Epithelial cell of alveolus of lung (primary cell): ENCODE measurements around a stretch of chr22.

DNA sequence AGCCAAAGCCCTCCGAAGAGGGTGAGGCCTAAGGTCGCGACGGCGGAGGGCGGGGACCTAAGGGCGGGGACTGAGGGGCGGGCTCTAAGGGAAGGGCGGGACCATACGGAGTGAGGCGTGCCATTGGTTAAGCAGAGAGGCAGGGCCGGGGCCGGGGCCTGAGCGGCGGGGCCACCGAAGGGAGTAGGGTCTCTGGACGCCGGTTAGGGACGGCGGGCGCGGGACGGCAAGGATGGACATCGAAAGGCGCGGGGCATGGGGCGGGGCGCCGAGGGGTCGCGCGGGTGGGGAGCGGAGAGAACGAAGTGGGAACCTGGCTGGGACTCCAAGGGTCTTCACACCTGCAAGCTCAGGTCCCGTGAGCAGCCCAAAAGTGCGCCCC, 293 bp upstream of the DGCR2 start:
- RAMPAGE, long total RNA: no peak
- RRBS: 1% methylated on average over 6 of the region's 36 CpGs

- RAMPAGE, long total RNA: no peak
- RRBS: no CpG with 5 or more reads among the region's 3 CpGs
These were observed 40.2 kb upstream of the SLC25A1 start for GRCh38 chr22:19218728-19219223.

- RAMPAGE, long total RNA: no peak
- RRBS: no CpG with 5 or more reads among the region's 40 CpGs
These were observed 790 bp upstream of the CLTCL1 start for GRCh38 chr22:19292038-19292979.

- RAMPAGE, long total RNA: no peak
- RRBS: no CpG with 5 or more reads among the region's 8 CpGs
These were observed 7.2 kb downstream of the C22orf39 start for GRCh38 chr22:19440175-19440752.

DNA sequence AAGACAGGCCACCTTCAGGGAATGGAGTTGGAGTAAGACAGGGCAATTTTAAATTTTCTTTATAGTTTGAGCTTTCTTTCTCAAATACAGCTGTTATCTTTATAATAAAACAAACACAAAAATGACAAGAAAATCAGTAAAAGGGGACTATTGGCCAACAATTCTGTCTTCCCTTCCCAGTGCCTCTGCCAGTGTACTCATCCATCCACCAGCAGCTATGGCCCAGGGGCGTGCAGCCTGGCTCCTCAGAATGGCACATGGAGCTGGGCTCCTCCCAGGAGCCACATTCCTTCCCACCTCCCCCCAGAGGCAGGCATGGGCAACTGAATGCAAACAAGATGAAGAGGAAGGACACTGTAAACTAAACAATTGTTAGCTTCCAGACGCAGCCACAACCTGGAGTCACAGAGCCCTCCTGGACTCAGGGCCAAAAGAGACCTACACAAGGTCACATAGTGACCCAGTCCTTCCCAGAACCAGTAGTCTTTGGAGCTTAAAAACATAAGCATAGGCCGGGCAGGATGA, 30.5 kb upstream of the CLDN5 start:
- RAMPAGE, long total RNA: no peak
- RRBS: no CpG with 5 or more reads among the region's 3 CpGs

DNA sequence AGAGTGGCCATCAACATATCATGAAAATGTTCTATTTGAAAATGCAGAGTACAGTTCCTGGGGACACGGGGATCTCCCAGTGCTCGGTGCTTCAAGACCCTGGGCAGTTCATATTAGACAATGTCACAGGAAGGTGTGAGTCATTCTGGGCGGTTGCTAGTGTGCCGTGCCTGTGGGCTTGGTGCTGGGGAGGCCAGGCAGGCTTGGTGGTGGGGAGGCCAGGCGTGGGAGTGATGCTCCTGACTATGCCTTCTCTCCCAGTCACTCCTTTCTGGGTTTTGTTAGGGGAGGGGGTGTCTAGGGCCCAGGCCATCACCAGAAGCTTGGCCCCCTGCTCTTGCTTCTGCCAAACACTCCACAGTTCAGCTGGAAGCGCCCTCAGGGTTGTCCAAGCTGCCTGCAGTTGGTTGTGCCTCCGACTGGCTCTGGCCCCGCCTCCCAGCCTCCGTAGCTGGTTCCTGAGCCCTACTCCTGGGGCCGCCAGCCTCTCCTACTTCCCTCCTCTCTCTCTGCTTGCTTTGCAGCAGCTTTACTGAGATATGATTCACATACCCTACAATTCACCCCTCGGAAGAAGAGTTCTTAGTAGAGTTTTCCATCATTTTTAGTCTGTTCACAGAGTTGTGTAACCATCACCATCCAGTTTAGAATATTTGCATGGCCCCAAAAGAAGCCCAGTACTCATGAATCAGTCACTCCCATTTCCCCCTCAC, 52.8 kb upstream of the CLDN5 start:
- RAMPAGE, long total RNA: no peak
- RRBS: no CpG with 5 or more reads among the region's 11 CpGs

GRCh38 chr22:19780305-19780711, 19.7 kb downstream of the TBX1 start:
- RAMPAGE, long total RNA: no peak
- RRBS: no CpG with 5 or more reads among the region's 6 CpGs

GRCh38 chr22:19880849-19881675, 26.4 kb upstream of the GNB1L start:
- RAMPAGE, long total RNA: no peak
- RRBS: no CpG with 5 or more reads among the region's 27 CpGs

- RAMPAGE, long total RNA: no peak
- RRBS: 9% methylated on average over 6 of the region's 43 CpGs
These were observed 37.1 kb upstream of the GNB1L start for GRCh38 chr22:19891411-19892530.

DNA sequence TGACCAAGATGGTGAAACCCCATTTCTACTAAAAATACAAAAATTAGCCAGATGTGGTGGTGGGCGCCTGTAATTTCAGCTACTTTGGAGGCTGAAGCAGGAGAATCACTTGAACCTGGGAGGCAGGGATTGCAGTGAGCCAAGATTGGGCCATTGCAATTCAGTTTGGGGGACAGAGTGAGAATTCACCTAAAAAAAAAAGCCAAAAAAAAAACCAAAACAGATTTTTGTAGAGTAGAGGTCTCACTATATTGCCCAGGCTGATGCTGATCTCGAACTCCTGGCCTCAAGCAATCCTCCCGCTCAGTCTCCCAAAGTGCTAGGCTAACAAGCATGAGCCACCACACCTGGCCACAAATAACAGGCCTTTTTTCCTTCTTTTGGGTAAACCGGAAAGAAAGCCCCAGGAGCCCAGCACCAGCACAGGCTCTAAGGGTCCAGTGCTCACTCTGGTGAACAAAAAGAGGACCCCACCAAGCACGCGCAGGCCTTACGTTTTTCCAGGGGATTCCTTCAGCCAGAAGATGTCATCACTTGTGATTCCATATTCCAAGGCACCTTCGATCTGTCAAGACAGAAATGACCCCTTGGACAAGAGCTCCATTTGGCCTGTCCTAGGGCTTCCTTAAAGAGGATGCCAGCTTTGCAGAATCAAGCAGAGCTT, 30.6 kb upstream of the COMT start:
- RAMPAGE, long total RNA: no peak
- RRBS: no CpG with 5 or more reads among the region's 8 CpGs

DNA sequence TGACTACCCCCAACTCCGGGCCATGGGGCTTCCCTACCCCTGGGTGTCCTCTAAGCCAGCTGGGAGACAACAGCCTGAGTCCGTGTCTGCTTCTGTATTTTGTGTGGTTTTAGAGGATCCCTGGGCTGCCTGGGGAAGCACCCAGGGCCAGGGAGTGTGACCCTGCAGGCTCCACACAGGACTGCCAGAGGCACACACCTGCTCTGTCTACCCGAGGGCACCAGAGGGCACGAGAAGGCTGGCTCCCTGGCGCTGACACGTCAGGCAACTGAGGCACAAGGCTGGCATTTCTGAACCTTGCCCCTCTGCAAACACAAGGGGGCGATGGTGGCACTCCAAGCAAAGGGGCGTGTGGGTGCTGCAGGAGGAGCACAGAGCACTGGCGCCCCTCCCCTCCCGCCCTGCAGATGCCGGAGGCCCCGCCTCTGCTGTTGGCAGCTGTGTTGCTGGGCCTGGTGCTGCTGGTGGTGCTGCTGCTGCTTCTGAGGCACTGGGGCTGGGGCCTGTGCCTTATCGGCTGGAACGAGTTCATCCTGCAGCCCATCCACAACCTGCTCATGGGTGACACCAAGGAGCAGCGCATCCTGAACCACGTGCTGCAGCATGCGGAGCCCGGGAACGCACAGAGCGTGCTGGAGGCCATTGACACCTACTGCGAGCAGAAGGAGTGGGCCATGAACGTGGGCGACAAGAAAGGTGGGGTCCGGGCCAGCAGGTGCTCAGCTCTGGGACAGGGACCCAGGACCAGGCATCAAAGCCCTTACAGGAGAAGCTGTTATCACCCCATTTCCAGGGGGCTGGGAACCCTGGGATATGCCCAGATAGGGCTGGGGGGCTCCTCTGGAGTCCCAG, 20.7 kb upstream of the TXNRD2 start:
- RAMPAGE, long total RNA: no peak
- RRBS: 82% methylated on average over 6 of the region's 24 CpGs

DNA sequence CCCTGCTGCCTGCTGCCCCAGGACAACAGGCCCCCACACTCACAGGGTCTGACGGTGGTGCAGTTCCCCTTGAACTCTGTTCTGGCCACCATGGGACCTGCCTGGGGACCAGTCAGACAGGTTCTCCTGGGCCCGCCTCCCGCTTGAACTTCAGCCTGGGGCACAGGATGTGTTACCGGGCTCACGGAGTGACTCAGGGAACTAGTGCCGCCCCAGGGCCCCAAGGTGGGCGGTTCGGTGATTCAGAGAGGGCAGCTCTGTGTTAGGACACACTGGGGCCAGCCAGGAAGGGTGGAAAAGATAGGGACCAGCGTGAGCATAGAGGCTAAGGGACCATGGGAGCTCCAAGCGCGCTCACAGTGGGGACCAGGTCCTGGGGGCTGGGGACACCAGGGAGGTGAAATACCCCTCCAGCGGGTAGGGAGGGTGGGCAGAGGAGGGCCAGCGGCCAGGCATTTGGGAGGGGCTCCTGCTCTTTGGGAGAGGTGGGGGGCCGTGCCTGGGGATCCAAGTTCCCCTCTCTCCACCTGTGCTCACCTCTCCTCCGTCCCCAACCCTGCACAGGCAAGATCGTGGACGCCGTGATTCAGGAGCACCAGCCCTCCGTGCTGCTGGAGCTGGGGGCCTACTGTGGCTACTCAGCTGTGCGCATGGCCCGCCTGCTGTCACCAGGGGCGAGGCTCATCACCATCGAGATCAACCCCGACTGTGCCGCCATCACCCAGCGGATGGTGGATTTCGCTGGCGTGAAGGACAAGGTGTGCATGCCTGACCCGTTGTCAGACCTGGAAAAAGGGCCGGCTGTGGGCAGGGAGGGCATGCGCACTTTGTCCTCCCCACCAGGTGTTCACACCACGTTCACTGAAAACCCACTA, 21.6 kb upstream of the TXNRD2 start:
- RAMPAGE, long total RNA: no peak
- RRBS: no CpG with 5 or more reads among the region's 32 CpGs

GRCh38 chr22:19975140-19975956, 33.7 kb upstream of the TXNRD2 start:
- RAMPAGE, long total RNA: no peak
- RRBS: no CpG with 5 or more reads among the region's 13 CpGs

GRCh38 chr22:20010523-20011434, 5.8 kb downstream of the ARVCF start:
- RAMPAGE, long total RNA: no peak
- RRBS: no CpG with 5 or more reads among the region's 20 CpGs

GRCh38 chr22:20021432-20022449, 831 bp downstream of the TANGO2 start:
- RAMPAGE, long total RNA: no peak
- RRBS: no CpG with 5 or more reads among the region's 21 CpGs

GRCh38 chr22:20085565-20086768, 5.9 kb downstream of the DGCR8 start:
- RAMPAGE, long total RNA: no peak
- RRBS: no CpG with 5 or more reads among the region's 50 CpGs

DNA sequence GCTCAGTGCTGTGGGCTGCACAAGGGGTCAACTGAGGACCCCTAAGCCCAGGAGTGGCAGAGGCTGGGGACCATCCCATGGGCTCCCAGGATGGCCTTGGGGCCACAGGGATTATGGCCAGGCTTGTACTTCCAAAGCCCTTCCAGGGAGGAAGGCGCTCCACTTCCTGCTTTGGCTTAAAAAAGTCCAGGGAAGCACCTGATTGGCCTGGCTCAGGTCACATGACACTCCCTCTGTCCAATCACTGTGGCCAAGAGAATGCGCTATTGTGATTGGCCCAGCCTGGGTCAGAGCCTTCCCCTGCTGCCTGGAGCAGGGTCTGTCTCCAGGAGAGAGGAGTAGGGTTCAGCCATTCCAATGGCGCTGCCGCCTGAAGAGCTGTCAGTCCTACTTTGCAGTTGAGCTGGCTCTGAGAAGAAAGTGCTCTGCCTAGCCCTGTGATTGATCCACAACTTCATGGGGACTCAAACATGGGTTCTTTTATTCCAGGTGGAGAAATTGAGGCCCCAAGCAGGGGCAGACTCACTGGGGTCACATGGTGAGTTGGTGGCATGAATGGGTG, 48.3 kb downstream of the RTN4R start:
- RAMPAGE, long total RNA: no peak
- RRBS: no CpG with 5 or more reads among the region's 4 CpGs

- RAMPAGE, long total RNA: no peak
- RRBS: 65% methylated on average over 21 of the region's 121 CpGs
These were observed 12.4 kb downstream of the SCARF2 start for GRCh38 chr22:20424808-20425970.

- RAMPAGE, long total RNA: no peak
- RRBS: no CpG with 5 or more reads among the region's 4 CpGs
These were observed 3.3 kb upstream of the MED15 start for GRCh38 chr22:20504090-20504624.

DNA sequence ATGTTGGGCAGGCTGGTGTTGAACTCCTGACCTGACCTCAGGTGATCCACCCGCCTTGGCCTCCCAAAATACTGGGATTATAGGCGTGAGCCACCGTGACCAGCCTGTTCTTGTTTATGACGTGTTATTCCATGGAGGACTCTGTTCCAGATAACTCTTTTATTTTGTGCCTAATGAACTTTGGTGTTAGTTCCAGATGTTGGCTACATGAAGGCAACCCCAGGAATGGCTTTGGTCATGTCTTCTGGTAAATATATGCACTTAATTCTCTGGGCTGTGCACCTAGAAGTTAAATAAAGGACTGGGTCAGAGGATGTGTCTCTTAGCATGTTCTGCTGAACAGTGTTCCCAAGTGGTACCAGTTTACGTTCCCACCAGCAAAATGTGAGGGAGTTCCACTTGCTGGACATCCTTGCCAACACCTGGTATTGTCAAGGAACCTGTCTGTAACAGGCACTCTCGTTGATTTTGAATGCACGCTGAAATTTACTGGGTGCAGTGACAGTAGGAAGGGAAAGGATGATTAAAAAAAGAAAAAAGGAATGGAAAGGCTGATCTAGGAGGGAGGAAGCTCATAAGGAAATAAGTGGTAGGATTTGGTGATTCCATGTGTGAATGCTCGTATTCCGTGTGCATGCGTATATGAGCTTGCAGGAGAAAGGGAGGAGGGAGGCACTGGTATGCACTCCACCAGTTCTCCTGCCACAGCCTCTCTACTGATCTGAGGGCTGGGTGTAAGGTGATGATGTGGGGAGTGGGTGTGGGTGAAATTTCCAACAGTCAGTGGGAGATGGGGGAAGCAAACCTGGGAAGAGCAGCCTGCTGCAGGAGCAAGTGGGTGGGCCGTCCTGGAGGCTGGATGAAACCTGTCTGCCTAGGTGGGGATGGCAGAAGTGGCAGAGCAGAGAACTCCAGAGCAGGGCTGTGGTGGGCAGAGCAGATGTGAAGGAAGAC, 14.8 kb downstream of the MED15 start:
- RAMPAGE, long total RNA: no peak
- RRBS: no CpG with 5 or more reads among the region's 11 CpGs